Foreskin keratinocyte (primary cell): Measurements from ENCODE around the gene SLC6A13.

GRCh38 chr12:139652-140146 lies 73.1 kb downstream of the IQSEC3 start:
- RAMPAGE, total RNA = no peak

- RAMPAGE, total RNA = no peak
Measured at GRCh38 chr12:262570-263191, at the start of gene SLC6A13. Gene SLC6A13, minus strand, starts transcription at chr12:262836.

DNA sequence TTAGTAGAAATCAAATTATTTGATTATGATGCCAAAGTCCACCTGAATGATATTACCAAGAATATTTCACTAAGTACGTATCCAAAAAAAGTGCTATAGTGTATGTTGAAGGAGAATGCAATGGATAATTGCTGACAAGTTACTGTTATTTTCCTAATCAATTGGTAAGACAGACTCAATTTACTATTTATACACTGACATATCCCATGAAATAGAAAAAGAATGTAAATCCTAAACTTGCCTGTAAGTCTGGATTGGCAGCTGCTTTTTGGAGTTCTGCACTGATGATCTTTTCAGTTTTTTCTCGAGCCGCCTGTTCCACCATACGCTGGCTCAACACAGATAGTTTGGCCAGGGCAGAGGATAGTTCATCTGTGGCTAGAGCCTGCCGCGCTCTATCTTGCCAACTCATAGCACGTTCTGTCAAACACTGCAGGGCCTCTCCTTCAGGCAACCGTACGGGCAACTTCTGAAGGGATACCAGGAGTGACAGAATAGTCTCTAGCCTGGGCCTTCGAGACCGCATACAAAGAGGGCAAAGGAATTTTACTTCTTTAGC lies 44.7 kb upstream of the SLC6A13 start:
- RAMPAGE, total RNA = no peak

GRCh38 chr12:350401-351176 lies 38.5 kb downstream of the KDM5A start:
- RAMPAGE, total RNA = no peak

DNA sequence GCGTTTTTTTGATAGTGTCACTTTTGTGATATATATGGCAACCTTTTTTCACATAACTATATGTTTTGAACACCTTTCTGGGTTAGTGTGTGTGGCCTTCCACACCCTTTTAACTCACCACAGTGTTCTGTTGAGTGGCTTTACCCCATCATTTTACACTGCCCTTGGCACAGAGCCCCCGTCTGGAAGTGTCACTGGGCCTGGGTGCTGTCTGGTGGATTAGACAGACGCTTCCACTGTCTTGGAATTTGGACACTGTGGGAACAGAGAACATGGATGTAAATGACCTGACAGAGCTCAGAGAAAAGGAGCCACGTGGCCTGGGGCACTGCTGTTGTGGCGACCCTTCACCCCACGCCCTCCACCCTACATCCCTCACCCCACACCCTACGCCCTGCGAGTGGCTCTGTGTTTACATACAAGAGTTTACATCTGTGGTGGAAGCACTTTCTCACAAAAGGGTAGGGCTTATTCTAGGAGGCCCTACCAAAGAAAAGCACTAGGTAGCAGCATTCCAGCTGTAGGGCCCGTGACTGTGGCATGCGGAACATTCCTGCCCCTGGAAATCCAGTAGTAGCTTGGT lies 47.6 kb downstream of the B4GALNT3 start:
- RAMPAGE, total RNA = no peak

- RAMPAGE, total RNA = no peak
Measured at GRCh38 chr12:532719-533469, 73.2 kb downstream of the B4GALNT3 start.

GRCh38 chr12:552947-554164 lies 93.6 kb downstream of the B4GALNT3 start:
- RAMPAGE, total RNA = no peak

DNA sequence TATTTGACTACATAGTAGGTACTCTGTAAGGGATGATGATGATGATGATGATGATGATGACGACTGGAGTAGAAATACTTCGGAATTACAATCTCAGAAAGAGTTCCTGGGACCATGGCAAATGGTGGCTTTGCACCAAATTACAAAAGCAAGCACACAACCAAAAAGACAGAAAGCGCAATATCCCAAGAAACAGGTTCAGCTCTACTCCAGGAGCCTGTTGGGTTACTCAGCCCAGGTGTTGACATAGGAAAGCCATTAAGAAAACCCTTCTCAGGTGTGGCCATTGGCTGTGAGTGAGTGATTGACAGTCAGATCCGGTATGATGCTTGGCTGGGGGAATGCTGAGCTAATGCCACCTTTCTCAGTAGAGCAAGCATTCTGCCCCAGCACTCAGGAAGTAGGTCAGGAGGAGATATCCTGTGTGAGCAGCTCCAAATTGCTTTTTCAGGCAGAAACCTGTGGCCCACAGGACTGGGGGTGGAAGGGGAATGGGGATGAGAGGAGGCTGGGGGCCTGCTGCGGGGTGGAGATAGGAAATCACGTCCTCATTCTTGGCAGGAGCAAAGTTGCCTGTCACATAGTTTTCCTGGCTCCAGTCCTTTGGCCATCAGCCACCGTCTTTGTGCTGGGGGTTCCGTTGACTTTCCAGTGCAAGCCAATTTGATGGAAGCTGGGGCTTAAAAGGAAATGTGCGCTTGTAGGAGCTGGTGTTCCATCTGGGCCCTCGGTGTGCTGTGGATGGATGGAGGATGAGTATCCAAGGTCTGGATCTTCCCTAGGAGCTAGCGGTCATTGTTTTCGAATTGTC lies 55.7 kb downstream of the NINJ2 start:
- RAMPAGE, total RNA = no peak

DNA sequence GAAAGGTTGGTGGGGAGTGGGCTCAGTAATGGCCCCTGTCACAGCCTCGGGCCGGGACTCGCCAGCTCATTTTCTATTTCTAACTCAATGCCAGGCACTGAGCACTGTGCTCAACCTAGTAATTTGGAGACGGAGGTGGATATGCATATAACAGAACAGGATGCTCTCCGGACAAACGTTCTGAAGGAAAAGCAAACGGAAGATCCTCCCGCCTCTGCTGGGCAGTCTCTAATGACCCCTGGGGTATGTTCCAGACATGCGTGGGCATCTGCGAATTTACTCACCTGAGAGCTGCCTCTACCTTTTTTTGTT lies 32.2 kb downstream of the NINJ2 start:
- RAMPAGE, total RNA = no peak

DNA sequence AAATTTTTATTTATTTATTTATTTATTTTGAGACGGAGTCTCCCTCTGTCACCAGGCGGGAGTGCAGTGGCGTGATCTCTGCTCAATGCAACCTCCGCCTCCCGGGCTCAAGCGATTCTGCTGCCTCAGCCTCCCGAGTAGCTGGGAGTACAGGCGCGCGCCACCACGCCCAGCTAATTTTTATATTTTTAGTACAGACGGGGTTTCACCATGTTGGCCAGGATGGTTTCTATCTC lies 32.0 kb downstream of the NINJ2 start:
- RAMPAGE, total RNA = no peak

DNA sequence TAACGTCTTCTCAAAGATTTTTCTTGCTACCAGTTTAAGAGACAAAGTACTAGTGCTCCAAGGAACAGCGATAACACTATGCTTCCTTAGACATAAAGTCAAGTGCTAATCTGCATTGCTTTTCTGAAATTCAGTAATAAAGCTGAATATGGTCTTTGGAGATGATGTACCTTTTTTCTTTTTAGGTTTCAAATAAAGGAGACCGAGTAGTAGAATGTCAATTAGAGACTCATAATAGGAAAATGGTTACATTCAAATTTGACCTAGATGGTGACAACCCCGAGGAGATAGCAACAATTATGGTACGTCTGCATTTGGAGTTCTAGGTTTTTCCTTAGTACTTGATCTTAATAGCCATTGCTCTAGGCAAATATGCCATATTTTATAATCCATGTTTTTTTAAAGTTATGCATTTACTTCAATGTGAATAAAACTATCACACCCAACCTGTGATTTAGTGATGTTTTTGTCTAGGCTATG lies 66.7 kb downstream of the RAD52 start:
- RAMPAGE, total RNA = no peak

- RAMPAGE, total RNA = no peak
Measured at GRCh38 chr12:883247-883702, 66.2 kb downstream of the RAD52 start.

GRCh38 chr12:911782-912384 lies 37.6 kb downstream of the RAD52 start:
- RAMPAGE, total RNA = no peak

DNA sequence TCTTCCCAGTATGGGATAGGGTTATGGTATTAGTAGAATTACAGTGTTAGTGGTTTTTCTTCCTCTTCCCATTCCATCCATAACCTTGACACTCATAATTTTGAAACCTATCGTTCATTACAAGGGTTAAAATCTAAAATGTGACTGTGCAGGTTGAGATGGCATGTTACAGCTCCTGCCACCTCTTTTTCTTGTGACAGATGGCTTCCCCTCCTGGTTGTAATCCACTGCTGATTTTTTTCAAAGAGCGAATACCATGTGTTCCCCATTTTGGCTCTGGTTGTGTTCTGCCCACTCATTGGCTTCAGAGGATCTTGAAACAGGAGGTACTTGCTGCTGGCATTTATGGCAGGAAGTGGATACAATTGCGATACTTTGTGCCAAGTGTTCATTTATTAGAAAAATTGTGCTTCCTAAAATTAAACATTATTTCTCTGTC lies 57.2 kb downstream of the ERC1 start:
- RAMPAGE, total RNA = no peak

- RAMPAGE, total RNA = no peak
Measured at GRCh38 chr12:1141577-1141851, 150.5 kb downstream of the ERC1 start.

DNA sequence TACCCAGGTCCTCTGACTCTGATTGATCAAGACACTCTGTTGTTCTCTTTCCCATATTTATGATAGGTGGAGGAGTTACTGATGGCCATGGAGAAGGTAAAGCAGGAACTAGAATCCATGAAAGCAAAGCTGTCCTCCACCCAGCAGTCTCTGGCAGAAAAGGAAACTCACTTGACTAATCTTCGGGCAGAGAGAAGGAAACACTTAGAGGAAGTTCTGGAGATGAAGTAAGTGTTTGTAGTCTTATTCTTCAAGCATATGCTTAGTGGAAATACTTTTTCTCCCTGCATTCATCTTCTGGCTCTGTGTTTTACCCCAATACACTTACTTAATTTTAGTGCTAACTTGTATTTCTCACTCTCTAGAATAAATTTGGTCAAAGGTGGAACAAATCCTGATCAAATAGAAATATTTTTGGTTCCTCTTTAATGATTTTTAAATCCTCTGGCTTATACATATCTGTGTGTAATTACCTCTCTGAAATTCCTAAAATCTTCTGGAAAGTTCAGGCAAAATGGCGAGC lies 298.8 kb downstream of the ERC1 start:
- RAMPAGE, total RNA = no peak

DNA sequence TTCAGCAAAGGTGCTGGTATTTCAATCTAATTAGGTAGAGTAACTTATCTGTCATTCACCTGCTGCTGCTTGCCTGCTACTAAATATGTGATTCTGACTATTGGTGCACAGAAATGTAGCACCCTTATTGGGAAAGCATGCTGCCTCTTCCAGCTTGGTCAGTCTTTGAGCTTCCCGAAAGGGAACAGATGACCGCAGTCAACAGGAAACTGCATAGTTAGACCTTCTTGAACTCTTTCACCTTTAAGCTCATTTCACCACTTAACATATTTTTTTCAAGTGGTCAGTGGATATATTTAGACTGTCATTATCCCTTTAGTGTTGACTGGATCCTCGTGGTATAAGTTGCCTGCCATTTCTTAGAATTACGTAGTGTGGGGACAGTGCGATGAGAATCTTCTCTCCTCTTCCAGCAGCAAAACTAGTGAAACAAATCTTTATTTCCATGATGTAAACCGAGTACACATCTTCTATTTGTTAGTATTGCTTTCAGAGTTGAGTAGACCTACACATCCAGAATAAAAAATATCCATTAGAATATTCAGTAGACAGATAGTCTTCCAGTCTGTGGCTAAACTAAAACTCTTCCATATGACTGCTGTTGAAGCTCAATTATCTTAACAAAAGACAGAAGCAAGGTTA lies 224.8 kb downstream of the FBXL14 start:
- RAMPAGE, total RNA = no peak

DNA sequence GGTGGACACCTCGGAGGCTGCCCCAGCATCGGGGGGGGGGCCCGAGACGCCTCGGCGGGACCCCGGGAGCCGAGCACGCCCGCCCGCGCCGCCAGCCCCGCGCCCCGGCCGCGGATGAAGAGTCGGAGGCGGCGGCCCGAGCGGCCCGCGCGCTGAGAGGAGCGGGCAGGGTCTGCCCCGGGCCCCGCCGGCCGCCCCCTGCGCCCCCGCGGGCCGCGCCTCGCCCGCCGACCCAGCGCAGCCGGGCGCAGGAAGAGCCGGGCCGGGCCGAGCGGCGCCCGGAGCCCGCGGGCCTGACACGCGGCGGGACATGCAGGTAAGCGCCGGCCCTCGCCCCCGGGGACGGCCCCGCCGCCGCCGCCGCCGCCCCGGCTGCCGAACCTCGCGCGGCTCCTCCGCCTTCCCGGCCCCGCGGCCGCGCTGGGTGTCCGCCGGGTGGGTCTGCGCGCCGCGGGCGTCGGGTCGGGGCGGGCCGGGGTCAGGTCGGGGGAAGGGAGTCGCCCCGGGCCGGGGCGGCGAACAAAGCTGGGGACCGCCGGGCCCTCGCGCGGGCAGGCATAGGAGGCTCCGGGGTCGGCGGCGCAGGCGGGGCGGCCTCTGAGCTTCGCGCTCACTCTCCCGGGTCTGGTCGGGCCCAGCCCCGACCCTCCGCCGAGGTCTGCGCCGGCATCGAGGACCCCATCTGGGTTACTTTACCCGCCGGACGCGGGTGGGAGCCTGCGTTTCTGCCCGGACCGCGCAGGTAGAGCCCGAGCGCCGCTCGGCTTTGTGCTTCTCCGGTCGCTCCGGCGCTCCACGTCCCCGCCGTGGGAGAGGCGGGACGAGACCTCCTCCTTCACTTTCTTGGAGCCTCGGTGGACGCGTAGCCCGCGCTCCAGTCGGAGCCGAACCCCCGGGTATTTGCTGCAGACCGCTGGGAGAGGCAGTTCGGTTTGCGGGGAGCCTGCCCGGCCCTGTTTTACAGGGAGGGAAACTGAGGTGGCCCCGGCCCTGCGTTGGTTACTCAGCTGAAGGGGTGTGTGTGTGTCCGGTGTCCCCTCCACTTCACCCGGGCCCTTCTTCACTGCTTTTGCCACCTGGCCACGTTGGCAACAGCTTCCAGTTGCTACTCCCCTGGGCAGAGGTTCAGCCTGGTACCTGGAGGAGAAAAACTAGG lies 63.4 kb downstream of the FBXL14 start:
- RAMPAGE, total RNA = no peak

GRCh38 chr12:1593625-1593832 lies 852 bp downstream of the FBXL14 start:
- RAMPAGE, total RNA = no peak

DNA sequence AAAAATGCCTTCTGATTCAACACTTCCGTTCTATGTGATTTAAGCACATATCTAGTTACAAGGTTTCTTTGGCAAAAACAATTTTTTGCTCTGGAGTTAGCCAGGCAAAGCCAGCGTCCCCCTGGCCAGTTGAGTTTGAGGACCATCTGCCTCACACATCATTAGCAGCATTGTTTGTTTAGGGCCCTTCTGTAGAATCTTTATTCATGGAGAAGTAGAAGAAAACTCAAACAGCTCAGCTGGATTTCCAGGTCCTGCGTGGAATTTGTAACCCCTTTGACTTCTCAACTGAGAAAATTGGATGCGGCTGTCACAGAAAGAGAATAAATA lies 17.1 kb upstream of the WNT5B start:
- RAMPAGE, total RNA = no peak